ENCODE measurements around a stretch of chr1.

DNA sequence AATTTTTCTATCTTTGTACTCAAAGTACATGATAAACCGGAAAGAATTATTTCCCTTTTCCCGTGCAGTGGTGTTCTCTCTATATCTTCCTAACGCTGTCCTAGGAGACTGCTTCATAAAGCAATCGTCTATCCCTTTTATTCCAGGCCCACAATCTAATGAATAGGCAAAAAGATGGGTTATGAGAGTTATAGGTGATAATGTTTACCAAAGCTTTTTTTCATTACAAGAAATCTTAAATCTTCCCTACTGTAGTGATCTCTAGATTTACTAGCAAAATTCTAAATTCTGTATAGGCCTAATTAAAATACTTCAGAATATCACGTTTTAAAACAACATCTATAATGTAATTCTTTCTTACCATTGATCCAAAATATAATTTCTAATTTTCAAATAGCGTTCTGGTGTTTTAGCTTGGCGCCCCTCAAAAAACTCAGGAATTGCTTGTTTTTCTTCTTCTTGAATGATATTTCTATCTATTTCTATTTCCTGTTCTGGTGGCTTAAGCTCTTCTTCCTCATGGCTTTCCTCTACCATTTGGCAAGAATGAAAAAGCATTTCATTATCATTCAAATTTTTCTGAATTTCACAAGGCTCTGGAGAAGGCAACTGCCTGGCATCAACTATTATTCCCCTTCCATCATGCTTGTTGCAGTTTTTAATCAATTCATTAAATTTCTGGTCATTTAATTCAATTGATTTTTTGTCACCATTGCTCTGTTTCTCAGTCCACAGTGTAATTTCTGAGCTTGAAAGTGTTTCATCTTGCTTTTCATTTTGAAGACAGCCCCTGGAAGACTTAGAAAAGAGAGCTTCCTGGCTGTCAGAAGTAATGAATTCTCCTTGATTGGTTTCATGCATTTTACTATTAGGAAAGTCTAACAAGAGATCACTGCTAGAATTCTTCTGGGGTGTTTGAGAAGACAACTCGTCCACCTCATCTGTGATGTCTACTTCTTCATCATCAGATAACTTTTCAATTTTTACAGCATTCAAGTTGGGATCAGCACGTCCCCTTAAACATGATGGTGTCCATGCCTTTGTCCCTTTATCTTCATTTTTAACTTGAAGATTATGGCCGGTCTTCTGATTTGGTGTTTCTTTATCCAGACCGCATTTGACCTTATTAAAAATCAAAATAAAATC is 18.1 kb downstream of the MYSM1 start:
- RRBS, 2 experiments, result no CpG with 5 or more reads among the region's 11 CpGs

GRCh38 chr1:58780895-58781426 is 2.9 kb downstream of the JUN start:
- RRBS, 2 experiments, result no CpG with 5 or more reads among the region's 2 CpGs

DNA sequence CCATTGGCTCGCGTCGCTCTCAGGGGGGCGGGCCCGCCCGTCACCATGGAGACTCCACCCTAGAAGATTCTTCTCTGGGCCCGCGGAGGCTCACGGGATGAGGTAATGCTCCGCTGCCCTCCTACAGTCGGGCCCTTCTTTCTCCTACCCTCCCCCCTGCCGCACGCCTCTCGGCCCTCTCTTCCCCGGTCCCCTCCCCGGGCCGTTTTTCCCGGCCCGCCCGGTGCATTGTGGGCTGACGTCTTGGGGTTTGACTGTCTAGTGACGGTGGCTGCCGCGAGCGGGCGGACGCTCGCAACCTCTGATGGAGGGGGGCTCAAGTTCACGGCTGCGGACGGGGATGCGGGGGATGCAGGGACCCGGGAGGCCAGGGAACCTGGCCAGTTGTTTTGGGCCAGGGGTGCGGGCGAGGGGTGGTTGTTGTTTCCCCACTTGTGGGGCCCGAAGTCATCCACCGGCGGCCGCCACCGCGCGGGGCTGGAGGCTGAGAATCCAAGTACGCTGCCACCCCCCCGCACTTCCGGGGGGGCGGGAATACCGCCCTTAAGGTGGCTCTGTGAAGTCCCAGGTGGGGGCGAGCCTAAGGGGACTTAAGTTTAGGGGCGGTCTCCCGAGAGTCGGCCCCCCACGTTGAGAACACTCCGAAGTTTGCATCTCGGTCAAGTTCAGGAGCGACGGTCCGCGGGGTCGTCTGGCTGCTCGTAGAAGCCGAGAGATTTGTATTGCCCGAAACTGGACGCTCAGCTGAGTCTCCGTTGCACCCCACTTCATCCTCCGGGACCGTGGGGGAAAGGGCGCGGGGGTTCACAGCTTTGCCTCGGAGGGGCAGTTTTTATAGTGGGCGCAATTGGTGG is 508 bp upstream of the JUN start:
- RRBS, 2 experiments, result under 1 to 1% methylated on average over 11 of the region's 70 CpGs

DNA sequence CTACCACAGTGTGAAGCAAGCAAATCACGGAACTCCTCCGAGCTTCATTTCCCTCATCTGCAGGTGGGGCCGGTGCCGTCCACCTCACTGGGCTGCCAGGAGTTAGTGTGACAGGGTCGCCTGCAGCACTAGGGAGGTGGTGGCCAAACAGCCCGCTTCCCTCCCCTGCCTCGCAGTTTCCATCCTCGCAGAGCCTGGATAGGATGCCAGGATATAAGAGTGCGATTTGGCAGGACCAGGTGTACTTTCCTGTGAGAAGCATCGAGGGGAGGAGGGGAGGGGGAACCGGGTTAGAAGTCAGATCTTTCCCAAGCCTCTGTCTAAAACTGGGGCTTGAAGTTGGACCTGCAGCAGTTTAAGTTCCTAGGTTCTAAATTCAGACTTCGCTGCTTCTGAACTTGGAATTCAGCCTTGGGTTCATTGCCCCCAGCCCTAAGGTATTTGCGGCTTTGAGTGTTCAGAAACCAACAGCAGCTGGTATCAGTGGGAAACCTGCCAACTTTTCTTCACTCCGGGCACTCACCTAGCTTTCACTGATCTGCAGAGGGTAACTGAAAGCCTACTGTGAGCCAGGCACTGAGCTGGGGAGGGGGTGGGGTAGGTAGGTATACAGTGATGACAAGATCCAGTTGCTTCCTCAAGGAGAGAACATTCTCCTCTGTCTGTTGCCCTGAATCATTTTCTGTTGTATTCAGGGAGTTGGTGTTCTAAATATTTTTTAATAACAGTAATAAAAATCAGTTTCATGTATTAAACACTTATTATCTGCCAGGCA is 1.8 kb upstream of the JUN start:
- RRBS, 2 experiments, result no CpG with 5 or more reads among the region's 14 CpGs

DNA sequence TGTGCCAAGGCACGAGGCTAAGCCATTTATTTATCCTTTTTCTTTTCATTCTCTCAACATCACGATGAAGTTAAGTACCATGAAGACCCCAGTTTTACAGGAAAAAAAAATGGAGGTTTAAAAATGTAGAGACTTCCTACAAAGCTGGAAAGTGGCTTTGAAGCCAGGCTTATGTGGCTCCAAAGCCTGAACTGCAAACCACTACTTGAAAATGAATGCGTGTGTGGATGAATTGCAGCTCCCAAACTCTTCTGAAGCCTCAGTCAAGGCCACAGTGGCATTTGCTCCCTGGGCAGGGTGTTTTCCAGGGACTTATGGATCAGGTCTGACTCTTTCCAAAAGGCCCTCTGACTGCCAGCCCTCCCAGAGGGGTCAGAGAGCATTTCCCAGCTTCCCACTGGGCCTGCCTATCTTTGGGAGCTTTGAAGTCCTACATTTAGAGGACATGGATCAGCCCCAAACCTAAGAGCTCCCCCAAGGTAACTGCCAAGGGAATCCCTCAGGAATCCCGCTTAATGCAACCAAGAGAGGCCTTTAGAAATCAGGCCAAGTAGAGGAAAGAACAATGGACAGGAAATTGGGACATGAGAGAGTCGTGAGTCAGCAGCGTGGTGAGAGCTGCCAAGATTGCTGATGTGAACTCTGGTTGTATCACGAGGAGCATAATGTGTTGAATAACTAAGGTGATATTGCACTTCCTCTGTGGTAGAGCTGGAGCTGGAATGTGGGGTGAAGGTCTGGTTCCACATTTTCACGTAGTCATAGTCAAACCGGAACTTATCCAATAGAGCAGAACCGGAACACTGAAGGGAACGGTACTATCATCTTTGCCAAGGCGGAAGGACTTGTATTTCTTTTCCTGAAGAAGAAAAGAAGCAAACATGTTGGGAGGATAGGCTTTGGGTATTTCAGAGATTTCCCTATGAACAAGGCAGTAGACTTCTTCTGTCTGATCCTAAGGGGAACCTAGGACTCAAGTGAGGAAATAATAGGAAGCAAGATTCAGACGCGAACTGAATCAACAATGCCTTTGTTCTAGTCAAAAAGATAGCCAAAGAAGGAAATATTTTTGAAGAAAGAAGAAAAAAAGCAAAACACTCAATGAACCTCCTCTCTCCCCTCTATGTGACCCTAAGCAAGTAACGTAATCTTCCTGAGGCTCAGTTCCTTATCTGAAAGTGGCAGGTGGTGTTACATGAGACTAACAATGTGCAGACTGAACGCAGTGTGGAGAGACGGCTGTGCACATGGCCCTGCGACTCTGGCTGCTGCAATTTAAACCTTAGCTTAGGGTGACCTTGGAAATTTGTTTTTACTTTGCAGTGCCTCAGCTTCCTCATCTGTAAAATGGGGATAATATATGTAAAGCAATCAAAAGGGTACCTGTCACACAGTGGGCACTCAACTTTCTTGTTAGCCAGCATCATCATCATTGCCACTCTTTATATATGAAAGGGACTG is 99.6 kb upstream of the JUN start:
- RRBS, 2 experiments, result no CpG with 5 or more reads among the region's 18 CpGs

DNA sequence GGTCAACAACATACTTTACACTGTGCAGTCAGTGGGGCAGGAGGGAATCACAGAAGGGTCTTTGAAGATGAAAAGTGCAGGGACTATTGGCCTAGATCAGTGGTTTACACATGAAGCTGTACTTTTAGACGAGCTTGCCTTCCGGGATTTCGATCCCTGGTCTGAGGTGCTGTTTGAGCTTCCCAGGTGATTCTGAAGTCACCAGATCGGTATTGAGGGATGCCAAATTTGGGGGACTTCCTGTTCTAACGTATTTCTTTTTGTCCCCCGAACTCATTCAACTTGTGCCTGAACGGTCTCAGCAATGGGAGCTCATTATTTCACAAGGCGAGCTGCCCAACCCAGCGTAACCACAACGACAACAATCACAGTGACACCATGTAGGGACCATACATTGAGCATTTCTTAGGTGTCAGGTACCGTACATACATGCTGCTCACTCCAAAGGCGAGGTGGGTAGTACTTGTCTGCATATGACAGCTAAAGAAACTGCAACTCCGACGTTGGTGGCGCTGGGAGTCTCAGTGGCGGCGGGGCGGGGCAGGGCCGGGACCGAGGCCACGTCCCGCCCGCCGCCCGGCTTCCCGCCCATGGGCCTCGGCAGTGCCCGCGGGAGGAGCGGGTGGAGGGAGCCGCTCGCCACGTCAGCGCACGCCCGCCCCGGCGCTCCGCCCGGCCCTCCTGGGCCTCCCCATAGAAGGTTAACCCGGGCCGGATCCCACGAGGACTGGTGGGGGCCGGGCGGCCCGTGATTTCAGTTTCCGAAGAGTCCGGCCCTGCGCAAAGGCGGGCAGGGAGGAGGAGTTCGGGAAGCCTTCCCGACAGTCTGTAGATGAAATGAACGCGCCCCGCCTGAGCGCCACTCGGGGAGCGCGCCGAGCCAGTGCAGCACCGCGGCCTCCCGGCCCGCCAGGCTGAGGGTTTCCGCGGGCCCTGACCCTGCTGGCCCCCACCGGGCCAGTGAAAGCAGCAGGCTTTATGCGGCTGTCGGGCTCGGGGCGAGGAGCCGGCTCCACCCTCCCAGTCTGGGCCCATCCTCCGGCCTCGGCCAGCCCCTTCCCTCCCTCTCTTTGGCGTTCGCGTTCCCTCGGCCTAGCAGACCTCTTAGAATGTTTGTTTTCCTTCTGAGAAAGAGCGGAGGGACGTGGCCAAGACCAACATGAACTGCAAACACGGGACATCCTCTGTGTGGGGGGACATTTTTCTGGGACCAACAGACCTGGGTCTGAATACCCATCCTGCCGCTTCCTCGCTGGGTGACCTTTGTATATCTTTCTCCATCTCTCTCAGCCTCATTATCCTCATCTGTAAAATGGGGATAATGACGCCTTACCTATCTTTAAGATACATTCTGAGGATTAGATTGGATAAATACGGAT is 119.8 kb upstream of the JUN start:
- RRBS, 2 experiments, result 1% methylated on average over 22 of the region's 85 CpGs

- RRBS, 2 experiments, result no CpG with 5 or more reads among the region's 3 CpGs
Observed at GRCh38 chr1:58941669-58942079, 157.8 kb upstream of the JUN start.

- RRBS, 2 experiments, result no CpG with 5 or more reads among the region's 1 CpG
Observed at GRCh38 chr1:59014249-59014495, 230.3 kb upstream of the JUN start.

- RRBS, 2 experiments, result no CpG with 5 or more reads among the region's 1 CpG
Observed at GRCh38 chr1:59499624-59499976, 202.7 kb downstream of the FGGY start.

DNA sequence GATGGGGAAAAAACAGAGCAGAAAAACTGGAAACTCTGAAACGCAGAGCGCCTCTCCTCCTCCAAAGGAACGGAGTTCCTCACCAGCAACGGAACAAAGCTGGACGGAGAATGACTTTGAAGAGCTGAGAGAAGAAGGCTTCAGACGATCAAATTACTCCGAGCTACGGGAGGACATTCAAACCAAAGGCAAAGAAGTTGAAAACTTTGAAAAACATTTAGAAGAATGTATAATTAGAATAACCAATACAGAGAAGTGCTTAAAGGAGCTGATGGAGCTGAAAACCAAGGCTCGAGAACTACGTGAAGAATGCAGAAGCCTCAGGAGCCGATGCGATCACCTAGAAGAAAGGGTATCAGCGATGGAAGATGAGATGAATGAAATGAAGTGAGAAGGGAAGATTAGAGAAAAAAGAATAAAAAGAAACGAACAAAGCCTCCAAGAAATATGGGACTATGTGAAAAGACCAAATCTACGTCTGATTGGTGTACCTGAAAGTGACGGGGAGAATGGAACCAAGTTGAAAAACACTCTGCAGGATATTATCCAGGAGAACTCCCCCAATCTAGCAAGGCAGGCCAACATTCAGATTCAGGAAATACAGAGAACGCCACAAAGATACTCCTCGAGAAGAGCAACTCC is 237.1 kb downstream of the FGGY start:
- RRBS, 2 experiments, result no CpG with 5 or more reads among the region's 18 CpGs

GRCh38 chr1:59697162-59697494 is 117.6 kb upstream of the HOOK1 start:
- RRBS, 2 experiments, result no CpG with 5 or more reads among the region's 3 CpGs

- RRBS, 2 experiments, result no CpG with 5 or more reads among the region's 5 CpGs
Observed at GRCh38 chr1:59707076-59707607, 107.6 kb upstream of the HOOK1 start.

GRCh38 chr1:59730893-59731220 is 83.9 kb upstream of the HOOK1 start:
- RRBS, 2 experiments, result no CpG with 5 or more reads among the region's 5 CpGs

DNA sequence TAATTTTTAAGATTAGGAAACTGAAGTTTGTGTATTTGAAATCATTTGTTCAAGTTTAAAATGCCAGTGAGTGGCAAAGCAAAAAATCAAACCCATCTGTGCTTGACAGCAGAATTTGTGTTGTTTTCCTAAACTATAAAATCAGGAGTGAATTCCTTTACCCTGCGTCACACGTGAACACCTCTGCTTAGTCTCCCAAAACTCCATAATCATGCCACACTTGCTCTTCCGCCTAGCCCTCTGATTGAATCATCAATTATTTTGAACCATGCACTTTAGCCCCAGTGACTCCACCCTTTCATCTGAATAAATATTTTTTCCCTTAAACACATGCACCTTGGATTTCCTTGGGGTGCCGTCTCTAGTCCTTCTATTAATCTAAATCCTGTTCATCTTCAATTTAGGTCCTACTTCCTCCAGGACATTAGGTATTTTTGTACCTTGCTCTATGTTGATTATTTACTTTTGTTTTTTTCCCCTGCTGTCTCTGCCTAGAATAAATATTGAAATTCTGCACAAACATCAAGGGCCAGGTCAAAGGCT is 9.7 kb upstream of the CYP2J2 start:
- RRBS, 2 experiments, result no CpG with 5 or more reads among the region's 4 CpGs

- RRBS, 2 experiments, result no CpG with 5 or more reads among the region's 3 CpGs
Observed at GRCh38 chr1:60147865-60148259, 74.3 kb upstream of the C1orf87 start.

- RRBS, 2 experiments, result no CpG with 5 or more reads among the region's 10 CpGs
Observed at GRCh38 chr1:60281189-60281960, 207.8 kb upstream of the C1orf87 start.

- RRBS, 2 experiments, result no CpG with 5 or more reads among the region's 3 CpGs
Observed at GRCh38 chr1:60825384-60826120, 256.8 kb upstream of the NFIA start.

GRCh38 chr1:61054720-61055396 is 27.5 kb upstream of the NFIA start:
- RRBS, 2 experiments, result 95 to 96% methylated on average over 4 of the region's 7 CpGs